Kidney epithelial cell (primary cell): Measurements from ENCODE around the genes EEF1AKMT3 and PPM1H.

DNA sequence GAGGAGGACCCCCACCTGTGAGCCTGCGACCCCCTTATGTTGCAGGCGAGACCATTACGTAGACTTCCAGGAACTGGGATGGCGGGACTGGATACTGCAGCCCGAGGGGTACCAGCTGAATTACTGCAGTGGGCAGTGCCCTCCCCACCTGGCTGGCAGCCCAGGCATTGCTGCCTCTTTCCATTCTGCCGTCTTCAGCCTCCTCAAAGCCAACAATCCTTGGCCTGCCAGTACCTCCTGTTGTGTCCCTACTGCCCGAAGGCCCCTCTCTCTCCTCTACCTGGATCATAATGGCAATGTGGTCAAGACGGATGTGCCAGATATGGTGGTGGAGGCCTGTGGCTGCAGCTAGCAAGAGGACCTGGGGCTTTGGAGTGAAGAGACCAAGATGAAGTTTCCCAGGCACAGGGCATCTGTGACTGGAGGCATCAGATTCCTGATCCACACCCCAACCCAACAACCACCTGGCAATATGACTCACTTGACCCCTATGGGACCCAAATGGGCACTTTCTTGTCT lies 1.4 kb downstream of the INHBE start:
- RAMPAGE, long total RNA: no peak
- RRBS: no CpG with 5 or more reads among the region's 8 CpGs

DNA sequence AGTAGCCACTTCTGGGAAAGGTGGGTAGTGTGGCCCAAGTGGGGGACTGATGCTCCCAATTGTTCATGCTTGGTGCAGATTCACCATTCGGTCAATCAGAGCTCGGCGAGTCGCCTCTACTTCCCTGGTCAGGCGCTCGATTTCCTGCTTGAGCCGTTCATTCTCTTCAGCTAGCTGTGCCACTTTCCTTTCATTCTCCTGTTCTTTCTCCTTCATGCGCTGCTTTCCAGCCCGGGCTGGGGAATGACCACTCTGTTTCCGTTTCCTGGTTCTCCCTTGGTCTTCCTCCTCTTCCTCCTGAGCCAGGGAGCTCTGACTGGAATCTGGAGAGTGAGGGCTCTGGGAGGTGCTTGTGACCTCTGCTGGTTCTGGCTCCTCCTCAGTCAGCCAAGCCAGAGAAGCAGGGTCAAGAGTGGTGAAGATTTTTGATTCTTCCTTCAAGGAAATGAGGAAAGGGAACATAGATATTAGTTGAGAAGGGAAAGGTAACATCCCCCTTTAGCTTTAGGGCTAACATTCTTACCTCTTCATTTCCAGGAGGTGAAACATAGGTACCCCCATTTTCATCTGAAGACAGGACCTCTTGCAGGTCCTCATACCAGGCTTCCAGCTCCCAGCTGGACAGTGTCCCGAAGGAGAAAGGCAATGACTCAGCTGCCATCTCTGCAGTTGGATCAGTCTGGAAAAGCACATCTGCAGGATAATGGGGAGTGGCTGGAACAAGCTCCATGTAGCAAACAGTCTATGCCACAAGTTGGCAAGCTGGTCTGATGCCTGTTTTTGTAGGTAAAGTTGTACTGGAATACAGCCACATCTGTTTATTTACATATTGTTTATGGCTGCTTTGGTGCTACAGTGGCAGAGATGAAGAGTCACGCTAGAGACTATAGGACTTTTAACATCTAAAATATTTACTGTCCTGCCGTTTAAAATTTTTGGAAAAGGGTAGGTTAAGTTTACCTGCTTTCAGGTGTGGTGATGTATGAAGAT lies 3.3 kb downstream of the DDIT3 start:
- RAMPAGE, long total RNA: no peak
- RRBS: no CpG with 5 or more reads among the region's 13 CpGs

GRCh38 chr12:57519043-57519568 lies 1.2 kb downstream of the DDIT3 start:
- RAMPAGE, long total RNA: no peak
- RRBS: no CpG with 5 or more reads among the region's 3 CpGs

DNA sequence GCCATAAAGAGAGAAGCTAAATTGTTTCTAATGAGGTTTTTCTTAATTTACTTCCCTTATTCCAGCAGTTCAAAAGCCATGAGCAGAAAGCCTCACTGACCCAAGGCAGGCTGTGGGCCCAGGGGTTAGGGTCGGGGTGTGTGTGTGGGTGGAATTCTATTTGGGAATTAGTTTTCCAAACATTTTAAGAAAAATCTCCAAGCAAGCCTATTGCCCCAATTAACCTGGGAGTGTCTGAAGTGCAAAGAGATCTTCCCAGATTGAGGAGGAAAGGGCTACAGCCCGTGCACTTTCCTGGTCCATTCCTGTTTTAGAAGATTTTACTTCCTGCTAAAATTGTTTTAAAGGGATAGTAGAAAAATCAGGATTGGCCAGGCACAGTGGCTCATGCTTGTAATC lies 5.4 kb downstream of the DCTN2 start:
- RAMPAGE, long total RNA: no peak
- RRBS: no CpG with 5 or more reads among the region's 2 CpGs

- RAMPAGE, long total RNA: no peak
- RRBS: no CpG with 5 or more reads among the region's 3 CpGs
Measured at GRCh38 chr12:57545169-57545793, 1.7 kb downstream of the DCTN2 start.

GRCh38 chr12:57604965-57606193 lies 755 bp downstream of the DTX3 start:
- RAMPAGE, long total RNA: no peak
- RRBS: 3% methylated on average over 16 of the region's 34 CpGs

GRCh38 chr12:57735700-57736918 lies 2.4 kb downstream of the AGAP2 start:
- RAMPAGE, long total RNA: no peak
- RRBS: 1% methylated on average over 9 of the region's 56 CpGs

DNA sequence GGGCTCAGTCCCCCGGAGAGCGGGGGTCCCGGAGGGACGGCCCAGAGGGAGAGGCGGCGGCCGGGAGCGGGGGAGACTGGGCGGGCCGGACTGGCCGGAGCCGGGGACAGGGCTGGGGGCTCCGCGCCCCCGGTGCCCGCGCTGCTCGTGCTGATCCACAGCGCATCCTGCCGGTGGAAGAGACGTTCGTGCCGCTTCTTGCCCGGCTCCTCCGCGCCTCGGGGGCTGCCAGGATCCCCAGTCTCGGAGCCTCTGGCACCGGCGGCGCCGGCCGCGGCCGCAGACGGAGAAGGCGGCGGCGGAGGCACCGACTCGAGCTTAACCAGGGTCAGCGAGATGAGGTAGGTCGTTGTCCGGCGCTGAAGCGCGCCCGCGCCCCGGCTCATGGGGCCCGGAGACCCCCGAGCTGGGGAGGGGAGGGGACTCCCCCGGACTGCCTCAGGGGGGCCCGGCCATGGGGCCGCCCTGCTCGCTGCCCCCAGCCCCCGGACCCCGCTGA lies 632 bp downstream of the AGAP2 start:
- RAMPAGE, long total RNA: no peak
- RRBS: 1% methylated on average over 30 of the region's 58 CpGs

GRCh38 chr12:57756230-57756659 lies 1.3 kb downstream of the MARCHF9 start:
- RAMPAGE, long total RNA: no peak
- RRBS: no CpG with 5 or more reads among the region's 7 CpGs

- RAMPAGE, long total RNA: no peak
- RRBS: 1% methylated on average over 7 of the region's 63 CpGs
Measured at GRCh38 chr12:57772354-57773176, at the start of gene EEF1AKMT3. Gene EEF1AKMT3 (plus strand): TSS chr12:57772614.

DNA sequence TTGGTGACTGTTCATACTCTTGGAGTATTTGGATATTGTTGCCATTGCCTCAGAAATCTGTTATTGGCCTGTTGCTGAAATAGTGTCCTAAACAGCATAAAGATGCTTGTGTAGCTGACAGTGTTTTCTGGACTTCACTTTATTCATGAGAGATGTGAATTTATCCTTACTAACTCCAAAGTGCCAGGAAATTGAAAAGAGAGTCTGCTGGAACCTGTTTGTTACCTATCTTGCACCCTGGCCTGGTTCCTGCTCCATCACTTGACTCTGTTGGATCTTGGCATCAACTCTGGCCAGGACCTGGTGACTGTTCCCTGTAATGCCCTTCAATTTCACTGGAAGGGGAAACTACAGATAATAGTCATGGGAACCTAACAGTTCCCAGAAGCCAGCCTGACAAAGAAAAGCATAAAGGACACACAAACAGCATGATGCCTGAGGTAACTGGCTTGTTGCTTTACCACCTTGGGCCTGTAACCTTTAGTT lies 19.9 kb downstream of the SLC16A7 start:
- RAMPAGE, long total RNA: no peak

GRCh38 chr12:59736917-59737219 lies 141.0 kb downstream of the SLC16A7 start:
- RAMPAGE, long total RNA: no peak
- RRBS: no CpG with 5 or more reads among the region's 1 CpG

GRCh38 chr12:60270315-60270645 lies 674.5 kb downstream of the SLC16A7 start:
- RAMPAGE, long total RNA: no peak
- RRBS: no CpG with 5 or more reads among the region's 6 CpGs

DNA sequence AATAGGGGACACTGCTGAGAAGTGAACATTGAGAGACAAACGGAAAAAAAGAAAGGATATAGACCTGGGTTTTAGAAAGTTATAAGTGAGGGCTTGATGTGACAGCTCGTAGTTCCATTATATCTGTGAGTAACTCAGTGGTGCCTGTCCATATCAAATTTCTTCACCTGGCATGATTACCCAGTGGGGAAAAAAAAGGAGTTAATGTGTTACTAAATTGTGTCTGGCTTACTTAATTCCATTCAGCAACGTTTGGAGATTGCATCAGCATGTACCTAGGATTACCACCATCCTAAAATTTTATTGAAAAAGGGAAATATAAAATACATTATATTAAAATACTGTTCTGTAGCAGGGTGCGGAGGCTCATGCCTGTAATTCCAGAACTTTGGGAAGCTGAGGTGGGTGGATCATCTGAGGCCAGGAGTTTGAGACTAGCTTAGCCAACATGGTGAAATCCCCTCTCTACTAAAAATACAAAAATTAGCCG lies 1249.9 kb downstream of the SLC16A7 start:
- RAMPAGE, long total RNA: no peak
- RRBS: no CpG with 5 or more reads among the region's 5 CpGs

GRCh38 chr12:62258616-62259325 lies 1.4 kb upstream of the USP15 start:
- RAMPAGE, long total RNA: no peak
- RRBS: no CpG with 5 or more reads among the region's 7 CpGs

GRCh38 chr12:62408123-62408338 lies 58.6 kb upstream of the MON2 start:
- RAMPAGE, long total RNA: no peak
- RRBS: no CpG with 5 or more reads among the region's 2 CpGs

DNA sequence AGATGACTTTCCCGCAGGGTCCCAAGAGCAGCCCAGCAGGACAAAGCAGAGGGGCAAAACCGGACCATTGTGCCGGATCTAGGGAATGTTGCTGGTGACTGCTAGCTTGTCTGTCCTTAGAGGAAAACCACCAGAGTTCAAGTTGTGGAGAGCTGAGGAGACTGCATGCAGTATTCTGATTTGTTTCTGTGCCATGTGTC lies 162.9 kb downstream of the MON2 start:
- RAMPAGE, long total RNA: no peak
- RRBS: no CpG with 5 or more reads among the region's 3 CpGs

DNA sequence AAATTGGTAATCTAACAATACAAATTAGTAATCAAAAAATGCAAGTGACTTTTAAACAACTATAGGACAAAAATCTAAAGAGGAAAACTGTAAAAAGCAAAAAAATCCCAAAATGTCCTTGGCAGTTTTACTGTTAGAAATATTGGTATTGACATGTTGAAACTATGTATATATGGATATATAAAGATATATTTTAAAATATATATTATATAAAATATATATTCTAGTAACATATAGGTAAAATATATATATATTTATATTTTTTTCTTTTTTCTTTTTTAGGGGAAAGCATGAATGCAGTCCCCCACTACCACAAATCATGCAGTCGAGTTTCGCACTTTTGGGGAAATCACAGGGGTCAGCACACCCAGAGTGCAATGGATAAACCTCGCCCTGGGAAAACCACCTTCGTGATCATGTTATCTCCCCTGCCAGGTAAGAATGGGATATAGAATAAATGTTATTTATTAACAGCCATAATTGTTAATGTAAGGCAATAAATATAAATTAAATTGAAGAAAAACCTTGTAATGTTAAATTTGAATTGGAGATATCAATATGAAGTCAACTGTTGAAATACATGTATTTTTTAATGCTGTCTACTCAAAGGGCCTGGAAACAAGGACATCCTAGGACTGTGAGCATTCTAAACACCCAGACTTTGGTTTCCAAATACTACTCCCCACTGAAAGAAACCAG lies 84.3 kb downstream of the PPM1H start:
- RAMPAGE, long total RNA: no peak
- RRBS: no CpG with 5 or more reads among the region's 4 CpGs

DNA sequence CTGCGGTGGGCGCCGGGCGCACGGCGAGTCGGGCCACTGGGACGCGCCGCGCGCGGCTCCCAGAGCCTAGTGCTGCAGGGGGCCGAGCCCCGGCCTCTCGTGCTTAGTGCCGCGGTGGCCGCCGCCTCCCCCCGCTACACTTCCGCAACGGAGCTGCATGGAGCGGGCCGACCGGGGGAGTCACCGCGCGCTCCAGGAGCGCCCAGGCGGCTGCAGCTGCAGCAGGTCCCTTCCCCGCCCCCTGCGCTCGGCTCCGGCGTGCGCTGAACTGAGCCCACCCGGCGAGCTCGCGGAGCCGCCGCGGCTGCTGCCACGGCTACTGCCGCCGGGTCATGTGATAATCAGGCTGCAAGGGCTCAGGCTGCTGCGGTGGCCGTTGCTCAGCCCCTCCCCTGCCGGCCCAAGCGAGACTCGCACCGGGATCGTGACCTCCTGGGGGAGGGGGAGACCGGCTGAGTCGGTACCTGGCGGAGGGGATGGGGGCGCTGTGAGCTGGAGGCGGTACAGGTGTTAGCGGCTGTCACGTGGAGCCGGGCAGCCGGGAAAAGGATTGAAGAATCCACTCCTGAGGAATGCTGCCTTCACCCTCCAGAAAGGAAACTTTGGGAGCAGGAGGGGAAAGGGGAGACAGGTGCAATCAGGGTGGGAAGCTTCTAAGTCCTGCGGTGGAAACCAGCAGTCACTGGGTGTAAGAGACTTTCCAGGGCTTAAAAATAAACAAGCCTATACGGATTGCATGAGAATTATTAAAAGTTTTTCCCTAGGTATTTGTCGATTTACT lies at the start of gene PPM1H:
Gene PPM1H (minus strand): TSS at position 336 of the 781 bp plus-strand sequence.
- RAMPAGE, long total RNA: no peak
- RRBS: 1% methylated on average over 51 of the region's 66 CpGs

DNA sequence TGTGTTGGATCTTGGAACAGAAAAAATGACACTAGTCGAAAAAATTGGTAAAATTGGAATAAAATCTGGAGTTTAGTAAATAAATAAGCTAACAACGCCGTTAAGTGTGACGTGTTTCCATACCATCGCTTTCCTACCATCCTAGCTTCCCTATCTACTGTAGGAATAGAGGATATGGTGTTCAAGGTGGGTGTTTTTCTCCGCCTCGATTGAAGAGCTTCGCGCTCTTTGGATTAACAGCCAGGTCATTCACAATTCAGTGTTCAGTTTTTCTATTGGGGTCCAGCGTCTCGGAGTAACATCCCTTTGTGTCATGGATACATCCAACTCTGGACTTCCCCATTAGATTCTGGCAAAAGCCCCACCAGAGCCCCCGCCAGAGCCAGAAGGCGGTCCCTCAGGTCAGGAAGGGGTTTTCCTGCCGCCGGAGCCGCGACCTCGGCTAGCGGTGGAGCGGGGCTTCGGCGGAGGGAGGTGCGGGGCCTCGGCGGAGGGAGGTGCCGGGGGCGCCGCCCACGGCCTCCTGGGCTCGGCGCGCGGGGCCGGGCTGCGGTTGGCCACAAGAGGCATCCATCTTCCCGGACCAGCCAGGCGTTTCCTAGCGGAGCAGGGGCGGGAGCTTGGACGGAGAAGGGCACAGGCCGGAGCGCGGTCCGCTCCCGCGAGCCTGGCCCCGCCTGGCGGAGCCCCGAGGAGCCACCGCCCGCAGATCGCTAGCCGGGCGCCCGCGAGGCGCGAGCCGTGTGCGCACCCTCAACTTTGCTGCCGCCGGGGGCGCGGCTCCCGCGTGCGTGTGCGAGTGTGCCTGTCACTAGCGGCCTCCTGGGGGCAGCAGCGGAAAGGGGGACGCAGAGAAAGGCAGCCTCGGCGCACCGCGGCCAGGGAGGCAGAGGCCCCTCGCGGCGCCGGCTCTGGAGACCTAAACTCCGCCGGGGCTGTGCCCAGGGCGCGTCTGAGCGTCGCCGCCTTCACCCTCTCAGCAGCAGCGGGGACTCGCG lies 999 bp upstream of the SRGAP1 start:
- RAMPAGE, long total RNA: no peak
- RRBS: 1% methylated on average over 44 of the region's 89 CpGs